Measurements from ENCODE around the genes TBL1Y, TSPY4, CDY2A, HSFY1 and RBMY1A1.

- PRO-cap, 2 experiments = no peak in any of the 2 experiments
Observed at GRCh38 chrY:4815306-4815662, 184.8 kb upstream of the PCDH11Y start.

DNA sequence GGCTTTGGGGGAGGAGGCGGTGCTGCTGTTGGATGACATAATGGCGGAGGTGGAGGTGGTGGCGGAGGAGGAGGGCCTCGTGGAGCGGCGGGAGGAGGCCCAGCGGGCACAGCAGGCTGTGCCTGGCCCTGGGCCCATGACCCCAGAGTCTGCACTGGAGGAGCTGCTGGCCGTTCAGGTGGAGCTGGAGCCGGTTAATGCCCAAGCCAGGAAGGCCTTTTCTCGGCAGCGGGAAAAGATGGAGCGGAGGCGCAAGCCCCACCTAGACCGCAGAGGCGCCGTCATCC lies 359 bp downstream of the TSPY2 start:
- PRO-cap, 2 experiments = no peak in any of the 2 experiments

DNA sequence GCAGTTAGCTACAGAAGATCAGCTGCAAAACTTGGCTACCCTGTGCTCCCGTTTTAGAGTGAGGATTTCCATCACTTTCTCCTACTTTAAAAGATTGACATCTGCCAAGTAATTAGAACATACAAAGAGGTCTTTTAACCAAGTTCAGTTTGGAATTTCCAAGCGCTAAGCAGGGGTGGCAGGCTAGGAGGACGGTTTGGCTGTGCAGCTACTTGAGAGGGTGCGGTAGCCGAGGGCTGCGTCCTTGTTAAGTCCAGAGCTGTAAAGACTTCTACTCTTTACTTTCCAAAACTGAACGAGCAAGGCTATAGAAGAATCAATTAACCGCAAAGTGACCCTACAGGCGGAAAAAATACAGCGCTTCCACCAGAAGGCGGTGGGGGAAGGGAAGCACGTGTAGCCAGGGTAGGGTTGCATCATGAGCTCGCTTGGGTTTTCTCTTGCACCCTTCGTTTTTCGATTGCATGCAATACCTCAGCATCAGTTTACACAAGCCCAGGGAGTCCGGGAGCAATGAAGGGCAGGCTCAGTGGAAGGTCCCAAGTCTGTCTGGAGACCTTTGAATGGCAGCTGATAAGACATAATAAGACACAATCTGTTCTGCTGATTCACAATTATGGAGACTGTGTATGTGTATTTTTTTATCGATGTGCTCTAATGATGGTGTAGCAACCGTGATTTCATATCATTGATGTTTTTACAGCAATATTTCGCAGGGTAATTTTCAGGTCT lies 1.4 kb upstream of the TBL1Y start:
- PRO-cap, 2 experiments = no peak in any of the 2 experiments

DNA sequence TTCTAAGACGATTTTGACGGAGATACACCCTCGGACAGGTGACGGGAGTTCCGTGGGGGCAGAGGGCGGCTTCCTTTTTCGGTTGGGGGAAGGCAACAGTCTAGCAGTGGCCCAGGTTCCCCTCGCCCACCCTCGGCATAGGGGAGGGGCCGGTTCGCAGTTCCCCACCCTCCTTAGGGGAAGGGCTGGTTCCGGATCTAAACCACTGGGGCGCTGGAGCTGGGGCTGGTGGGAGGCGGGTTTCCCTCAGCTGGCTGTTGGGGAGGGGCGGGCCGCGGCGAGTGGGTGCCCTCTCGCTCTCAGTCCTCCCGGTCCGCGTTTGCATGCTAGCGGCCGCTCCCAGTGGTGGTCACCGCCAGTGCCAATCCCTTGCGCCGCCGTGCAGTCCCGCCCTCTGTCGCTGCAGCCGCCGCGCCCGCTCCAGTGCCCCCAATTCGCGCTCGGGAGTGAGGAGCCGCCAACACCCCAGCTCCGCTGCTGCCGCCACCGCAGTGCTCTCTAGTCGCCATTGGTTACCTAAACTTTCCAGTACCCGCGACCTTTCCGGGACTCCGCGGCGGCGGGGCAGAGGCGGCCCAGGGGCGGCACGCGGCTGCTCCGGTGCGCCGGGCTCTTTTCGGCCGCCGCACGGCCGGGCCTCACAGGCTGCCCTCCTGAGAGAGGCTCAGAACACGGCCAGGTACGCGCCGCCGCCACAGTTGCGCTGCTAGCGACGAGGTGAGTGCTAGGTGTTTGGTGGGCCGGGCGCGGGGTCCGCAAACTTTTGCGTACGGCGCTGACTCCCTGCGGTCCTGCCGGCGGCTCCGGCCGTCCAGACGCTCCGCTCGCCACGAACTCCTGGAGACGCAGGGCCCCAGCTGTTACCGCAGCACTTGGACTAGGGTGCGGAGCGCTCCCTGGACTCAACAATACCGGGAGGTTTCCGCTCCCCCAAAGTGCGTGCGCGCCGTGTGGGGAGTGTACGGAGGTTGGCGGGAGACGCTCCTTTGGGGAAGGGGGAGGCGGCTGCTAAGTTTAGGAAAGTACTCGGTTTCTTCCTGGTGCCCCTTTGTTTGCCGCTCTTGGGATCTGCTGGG lies at the start of gene TBL1Y:
Gene TBL1Y, plus strand, starts transcription at position 432 of the 1,076 bp plus-strand sequence.
- PRO-cap, 2 experiments = no peak in any of the 2 experiments

GRCh38 chrY:7326117-7326832 lies 414.7 kb upstream of the AMELY start:
- PRO-cap, 2 experiments = peak in 1 of 2 experiments; most common plus-strand start chrY:7326638 (in 1); most common minus-strand start chrY:7326410 (in 1)

DNA sequence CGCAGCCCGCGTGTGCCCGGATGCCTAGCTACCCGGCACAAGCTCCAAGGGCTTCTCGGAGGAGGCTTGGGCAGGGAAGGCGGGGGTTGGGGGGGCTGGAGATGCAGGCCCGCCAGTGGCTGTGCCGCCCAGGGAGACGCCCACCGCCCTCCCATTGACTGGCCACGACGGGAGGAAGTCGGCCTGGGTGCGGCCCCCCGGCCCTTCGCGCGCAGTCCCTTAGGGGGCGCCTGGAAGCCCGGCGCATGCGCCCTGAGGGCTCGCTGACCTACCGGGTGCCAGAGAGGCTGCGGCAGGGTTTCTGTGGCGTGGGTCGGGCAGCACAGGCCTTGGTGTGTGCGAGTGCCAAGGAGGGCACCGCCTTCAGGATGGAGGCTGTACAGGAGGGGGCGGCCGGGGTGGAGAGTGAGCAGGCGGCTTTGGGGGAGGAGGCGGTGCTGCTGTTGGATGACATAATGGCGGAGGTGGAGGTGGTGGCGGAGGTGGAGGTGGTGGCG lies at the start of gene TSPY4:
Gene TSPY4, plus strand, starts transcription at position 200 of the 497 bp plus-strand sequence.
- PRO-cap, 2 experiments = no peak in any of the 2 experiments

GRCh38 chrY:13478923-13479867 lies 638 bp downstream of the UTY start:
- PRO-cap, 2 experiments = peak in 1 of 2 experiments; most common plus-strand start chrY:13479586 (in 1); most common minus-strand start chrY:13479549 (in 1)

- PRO-cap, 2 experiments = no peak in any of the 2 experiments
Observed at GRCh38 chrY:15867432-15867695, 1343.0 kb downstream of the NLGN4Y start.

DNA sequence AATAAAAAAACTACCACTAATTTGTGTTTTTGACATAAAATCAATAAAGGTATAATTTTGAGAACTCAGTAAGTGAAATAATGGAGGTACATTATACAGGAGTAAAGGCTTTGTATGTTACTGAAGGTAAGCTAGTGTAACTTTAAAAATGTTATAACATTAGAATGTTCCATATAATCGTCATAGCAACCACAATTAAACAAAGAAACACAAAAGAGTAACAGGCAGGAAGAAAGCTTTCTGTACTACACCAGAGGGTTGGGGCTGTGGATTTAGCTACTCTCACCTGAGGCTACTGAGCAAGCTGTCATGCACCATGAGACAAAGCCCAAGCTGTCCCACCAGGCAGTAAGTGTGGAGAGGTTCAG lies at the start of gene CDY2A:
Gene CDY2A, plus strand, starts transcription at position 218 of the 368 bp plus-strand sequence.
- PRO-cap, 2 experiments = no peak in any of the 2 experiments

DNA sequence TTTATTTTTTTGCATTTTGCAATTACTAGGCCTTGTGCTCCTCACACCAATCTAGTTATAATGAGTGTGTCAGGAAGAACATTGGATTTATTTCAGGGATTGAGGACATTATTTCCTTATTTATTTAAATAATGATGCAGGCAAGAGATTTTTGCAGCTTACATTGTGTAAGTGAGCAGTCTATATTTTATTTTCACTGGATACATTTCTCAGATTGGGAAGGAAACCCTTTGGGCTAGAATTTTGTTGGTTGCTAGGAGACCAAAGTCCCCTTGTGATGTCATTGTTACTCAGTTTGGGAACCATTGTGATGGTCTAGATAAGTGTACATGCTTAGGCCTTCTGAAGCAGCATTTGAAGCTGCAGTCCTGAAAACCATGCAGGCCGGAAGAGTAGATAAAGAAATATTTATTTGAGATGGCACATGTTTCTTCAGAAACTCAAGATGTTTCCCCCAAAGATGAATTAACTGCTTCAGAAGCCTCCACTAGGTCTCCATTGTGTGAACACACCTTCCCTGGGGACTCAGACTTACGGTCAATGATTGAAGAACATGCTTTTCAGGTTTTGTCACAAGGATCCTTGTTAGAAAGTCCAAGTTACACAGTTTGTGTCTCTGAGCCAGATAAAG lies at the start of gene HSFY1:
Gene HSFY1, plus strand, starts transcription at position 350 of the 631 bp plus-strand sequence.
- PRO-cap, 2 experiments = no peak in any of the 2 experiments

DNA sequence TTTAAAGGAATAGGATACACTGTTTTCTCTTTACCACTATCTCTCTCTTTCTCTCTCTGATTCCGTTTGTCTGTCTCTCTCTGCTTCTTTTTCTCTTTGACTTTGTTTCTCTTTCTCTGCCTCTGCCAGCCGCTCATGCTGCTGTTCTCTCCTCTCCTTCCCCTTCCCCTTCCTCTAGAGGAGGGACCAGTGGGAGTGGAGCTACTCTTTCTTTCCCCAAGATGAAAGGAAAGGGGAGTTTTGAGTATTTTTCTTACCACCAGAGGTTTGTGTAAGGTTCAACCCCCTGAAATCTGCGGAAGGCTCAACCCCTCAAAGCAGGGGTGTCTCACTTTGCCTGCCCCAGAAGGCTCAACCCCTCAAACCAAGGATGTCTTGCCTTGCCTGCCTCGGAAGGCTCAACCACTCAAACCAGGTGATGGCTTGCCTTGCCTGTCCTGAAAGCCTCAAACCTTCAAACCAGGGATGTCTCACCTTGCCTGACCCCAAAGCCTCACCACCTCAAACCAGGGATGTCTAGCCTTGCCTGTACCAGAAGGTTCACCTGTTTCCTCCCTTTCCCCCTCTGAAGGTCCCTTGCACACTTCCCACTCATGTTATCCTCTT lies 267.1 kb upstream of the HSFY2 start:
- PRO-cap, 2 experiments = no peak in any of the 2 experiments

GRCh38 chrY:19322727-19323038 lies 421.8 kb downstream of the KDM5D start:
- PRO-cap, 2 experiments = no peak in any of the 2 experiments

DNA sequence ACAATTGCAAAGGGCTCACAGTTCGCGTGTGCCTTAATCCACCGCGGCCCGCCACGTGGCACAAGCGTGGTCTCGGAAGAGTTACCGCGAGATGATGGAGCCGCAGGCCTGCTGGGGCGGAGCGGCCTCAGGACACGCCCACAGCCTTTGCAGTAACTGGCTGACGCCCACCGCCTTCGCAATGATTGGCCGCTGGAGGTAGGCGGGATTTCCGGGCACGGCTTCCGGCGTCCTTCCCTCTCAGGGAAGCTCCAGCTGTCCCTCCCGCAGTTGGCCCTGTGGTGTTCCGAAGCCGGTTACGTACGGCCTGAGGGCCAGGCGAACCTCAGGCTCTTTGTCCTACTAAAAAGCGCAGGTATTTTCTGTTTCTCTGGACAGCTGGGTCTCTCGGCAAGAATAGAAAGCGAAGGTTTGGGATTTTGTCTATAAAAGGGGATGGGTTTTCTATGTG lies at the start of gene RBMY1A1:
Gene RBMY1A1, plus strand, starts transcription at position 208 of the 451 bp plus-strand sequence.
- PRO-cap, 2 experiments = no peak in any of the 2 experiments

Measured in helper T cell (primary cell).